ENCODE measurements around a stretch of chr3.

GRCh38 chr3:127814300-127814848 lies 7.9 kb downstream of the MGLL start:
- PRO-cap, 3 experiments: no peak in any of the 3 experiments
- RAMPAGE, long total RNA: no peak
- RRBS, 2 experiments: no CpG with 5 or more reads among the region's 6 CpGs

- PRO-cap, 3 experiments: peak in 3 of 3 experiments; most common plus-strand start chr3:127823389 (in 1); most common minus-strand start chr3:127823425 (in 2)
- RAMPAGE, long total RNA: no peak
- RRBS, 2 experiments: under 1 to 2% methylated on average over 14 of the region's 27 CpGs
Observed at GRCh38 chr3:127823295-127823520, 893 bp upstream of the MGLL start.

DNA sequence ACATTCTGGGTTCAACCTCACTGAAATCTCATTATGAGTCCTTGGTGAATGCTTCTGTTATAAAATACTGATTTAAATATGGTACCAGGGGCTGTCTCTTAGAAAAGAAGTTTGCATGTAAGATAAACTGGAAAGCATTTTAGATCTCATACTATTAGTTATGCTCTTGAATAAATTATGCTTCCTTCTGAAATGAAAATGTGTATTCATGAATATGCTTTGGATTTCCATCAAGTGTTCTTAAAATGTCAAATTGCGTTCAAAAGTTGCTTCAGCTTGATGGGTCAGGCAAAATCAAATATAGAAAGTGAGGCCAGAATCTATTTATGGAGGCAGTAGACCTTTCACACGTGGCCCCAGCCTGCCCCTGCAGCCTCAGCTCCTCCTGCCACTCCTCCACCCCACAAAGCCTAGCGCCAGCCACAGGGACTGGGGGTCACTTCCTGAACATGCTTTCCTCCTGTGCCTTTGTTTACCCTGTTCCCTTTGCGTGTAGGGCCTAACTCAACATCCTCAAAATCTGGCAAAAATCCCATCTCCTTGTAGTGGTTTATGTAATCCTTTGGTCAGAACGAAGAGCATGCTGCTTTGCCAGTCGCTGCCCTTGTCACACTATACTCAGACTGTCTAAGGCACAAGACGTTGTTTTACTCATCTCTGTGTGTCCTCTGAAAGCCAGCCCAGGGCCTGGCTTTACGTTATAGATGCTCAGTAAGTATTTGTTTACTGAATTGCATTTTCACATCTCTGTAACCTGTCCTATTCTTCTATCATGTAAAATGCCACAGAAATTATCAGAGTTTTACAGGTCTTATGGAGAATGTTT lies 39.5 kb downstream of the KBTBD12 start:
- PRO-cap, 3 experiments: peak in 2 of 3 experiments; most common plus-strand start position 406 of the sequence (in 2); most common minus-strand start position 299 of the sequence (in 1)
- RAMPAGE, long total RNA: no peak
- RRBS, 2 experiments: no CpG with 5 or more reads among the region's 8 CpGs

DNA sequence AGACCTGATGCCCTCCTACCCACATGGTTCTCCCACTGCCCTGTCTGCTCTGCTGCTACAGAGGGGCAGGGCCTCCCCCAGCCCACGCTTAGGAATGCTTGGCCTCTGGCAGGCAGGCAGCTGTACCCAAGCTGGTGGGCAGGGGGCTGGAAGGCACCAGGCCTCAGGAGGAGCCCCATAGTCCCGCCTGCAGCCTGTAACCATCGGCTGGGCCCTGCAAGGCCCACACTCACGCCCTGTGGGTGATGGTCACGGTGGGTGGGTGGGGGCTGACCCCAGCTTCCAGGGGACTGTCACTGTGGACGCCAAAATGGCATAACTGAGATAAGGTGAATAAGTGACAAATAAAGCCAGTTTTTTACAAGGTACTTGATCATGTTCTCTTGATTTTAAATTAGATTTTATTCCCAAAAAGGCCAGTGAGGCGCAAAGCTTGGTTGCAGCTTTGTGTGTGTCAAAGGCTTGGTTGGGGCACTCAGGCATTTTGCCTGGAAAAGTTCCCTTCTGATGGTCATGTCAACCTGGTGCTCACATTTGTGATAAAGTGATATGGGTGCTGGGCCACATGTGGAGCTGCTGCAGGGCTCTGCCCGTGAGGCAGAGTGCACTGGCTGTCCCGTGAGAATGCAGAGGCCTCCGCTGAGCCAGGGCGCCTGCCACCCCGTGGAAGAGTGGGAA lies 19.2 kb downstream of the SEC61A1 start:
- PRO-cap, 3 experiments: no peak in any of the 3 experiments
- RAMPAGE, long total RNA: no peak
- RRBS, 2 experiments: no CpG with 5 or more reads among the region's 12 CpGs

DNA sequence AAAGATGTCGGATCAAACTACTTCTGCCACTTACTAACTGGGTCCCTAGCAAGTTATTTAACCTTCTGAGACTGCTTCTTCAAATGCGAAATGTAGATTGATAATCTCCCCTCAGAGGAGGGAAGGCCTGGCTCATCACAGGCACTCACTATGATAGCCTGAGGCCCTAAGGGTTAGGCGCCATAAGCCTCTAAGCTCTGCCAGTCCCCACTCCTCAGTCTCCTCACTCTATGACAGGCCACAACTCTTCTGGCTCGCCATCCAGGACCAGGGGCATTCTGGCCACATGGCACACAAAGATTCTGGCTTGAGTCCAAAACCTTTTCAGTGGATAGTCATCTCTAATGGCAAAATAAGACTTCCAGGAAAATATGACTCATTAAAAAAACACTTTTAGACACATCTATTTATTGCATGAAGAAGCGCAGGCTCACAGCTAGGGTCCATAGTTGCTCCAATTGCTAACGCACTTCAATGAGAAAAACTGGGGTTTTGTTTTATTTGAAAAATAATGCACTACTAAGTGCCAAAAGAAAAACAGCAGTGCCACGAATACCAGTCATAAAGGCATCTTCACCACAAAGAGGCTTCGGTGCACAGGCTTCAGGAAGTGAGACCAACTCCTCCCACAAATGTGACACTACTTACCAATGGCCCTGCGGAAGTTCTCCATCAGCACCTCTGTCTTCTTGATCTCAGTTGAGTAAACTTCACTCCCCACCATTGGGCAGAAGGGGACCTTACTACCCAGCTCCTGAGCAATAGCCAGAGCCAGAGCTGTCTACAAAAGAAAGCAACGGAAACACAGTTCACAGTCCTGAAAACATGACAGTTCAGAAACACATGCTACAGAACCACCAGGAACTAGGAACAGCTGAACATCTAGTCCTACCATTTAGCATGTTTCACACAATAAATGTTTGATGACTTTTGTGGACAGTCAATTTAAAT lies 11.1 kb downstream of the RUVBL1 start:
- PRO-cap, 3 experiments: no peak in any of the 3 experiments
- RAMPAGE, long total RNA: no peak
- RRBS, 2 experiments: no CpG with 5 or more reads among the region's 10 CpGs

- PRO-cap, 3 experiments: no peak in any of the 3 experiments
- RAMPAGE, long total RNA: no peak
- RRBS, 2 experiments: no CpG with 5 or more reads among the region's 6 CpGs
Observed at GRCh38 chr3:128145230-128145787, 8.0 kb upstream of the EEFSEC start.

- PRO-cap, 3 experiments: no peak in any of the 3 experiments
- RAMPAGE, long total RNA: no peak
- RRBS, 2 experiments: no CpG with 5 or more reads among the region's 8 CpGs
Observed at GRCh38 chr3:128151507-128152167, 1.6 kb upstream of the EEFSEC start.

GRCh38 chr3:128277224-128277879 lies 124.1 kb downstream of the EEFSEC start:
- PRO-cap, 3 experiments: no peak in any of the 3 experiments
- RAMPAGE, long total RNA: no peak
- RRBS, 2 experiments: no CpG with 5 or more reads among the region's 5 CpGs

GRCh38 chr3:128297735-128298179 lies 144.5 kb downstream of the EEFSEC start:
- PRO-cap, 3 experiments: no peak in any of the 3 experiments
- RAMPAGE, long total RNA: no peak

- PRO-cap, 3 experiments: no peak in any of the 3 experiments
- RAMPAGE, long total RNA: no peak
- RRBS, 2 experiments: no CpG with 5 or more reads among the region's 11 CpGs
Observed at GRCh38 chr3:128323452-128324160, 143.1 kb downstream of the DNAJB8 start.

- PRO-cap, 3 experiments: no peak in any of the 3 experiments
- RAMPAGE, long total RNA: no peak
- RRBS, 2 experiments: no CpG with 5 or more reads among the region's 5 CpGs
Observed at GRCh38 chr3:128343456-128343975, 123.2 kb downstream of the DNAJB8 start.

GRCh38 chr3:128366301-128366582 lies 100.4 kb downstream of the DNAJB8 start:
- PRO-cap, 3 experiments: no peak in any of the 3 experiments
- RAMPAGE, long total RNA: no peak
- RRBS, 2 experiments: no CpG with 5 or more reads among the region's 2 CpGs

DNA sequence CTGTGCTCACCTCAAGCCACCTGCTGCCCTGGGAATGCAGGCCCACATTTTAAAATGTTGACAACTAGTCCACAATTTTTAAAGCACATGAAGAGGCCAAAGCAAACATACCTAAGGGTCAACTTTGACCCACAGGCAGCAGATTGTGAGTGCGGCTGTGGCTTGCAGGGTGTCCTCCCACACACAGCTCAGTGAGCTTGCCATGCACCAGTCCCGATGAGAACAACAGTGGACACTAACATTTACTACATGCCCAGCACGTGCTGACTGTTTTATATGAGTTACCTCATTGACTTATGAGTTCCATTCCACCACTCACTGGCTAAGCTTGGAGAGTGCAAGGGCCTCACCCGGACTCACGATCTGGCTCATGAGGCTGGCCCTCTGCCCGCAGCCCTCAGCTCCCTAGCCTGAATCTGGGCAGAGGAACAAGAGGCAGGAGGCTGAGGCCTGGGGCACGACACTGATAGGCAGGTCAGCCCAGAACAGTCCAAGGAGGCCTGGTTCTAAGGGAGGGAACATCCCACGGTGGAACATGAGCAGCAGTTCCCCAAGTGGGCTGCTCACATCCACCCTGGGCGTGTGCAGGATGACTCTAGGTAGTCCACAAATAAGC lies 81.2 kb downstream of the DNAJB8 start:
- PRO-cap, 3 experiments: peak in 1 of 3 experiments; most common minus-strand start position 218 of the sequence (in 1)
- RAMPAGE, long total RNA: no peak
- RRBS, 2 experiments: no CpG with 5 or more reads among the region's 9 CpGs

DNA sequence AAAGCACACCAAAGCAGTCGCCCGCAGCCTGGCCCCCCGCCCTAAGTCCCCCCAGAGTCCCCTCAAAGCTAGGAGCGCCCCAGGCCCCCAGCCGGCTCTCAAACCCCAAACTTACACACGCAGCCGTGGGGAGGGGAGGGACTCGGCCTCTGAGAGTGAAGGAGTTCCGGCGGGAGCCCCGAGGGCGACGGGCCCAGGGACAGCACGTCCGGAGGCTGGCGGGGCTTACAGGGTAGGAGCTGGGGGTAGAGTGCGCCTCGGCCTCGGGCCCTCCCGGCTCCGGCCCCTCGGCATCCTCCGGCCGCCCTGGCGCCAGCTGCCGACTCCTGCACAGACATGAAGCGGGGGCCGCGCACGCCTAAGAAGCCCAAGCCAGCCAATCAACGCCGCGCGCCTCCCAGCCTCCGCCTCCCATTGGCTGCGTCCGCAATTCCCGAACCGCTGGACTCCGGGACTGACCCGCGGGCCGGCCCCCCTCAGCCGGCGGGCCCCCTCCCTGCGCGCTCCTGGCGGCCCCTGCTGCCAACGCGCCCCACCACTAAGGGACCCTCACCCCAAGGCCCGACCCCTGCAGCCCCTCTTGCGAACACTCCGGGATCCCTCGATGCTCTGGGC lies 5.3 kb downstream of the GATA2 start:
- PRO-cap, 3 experiments: peak in 3 of 3 experiments; most common plus-strand start position 472 of the sequence (in 1); most common minus-strand start position 336 of the sequence (in 3)
- RAMPAGE, long total RNA: no peak
- RRBS, 2 experiments: 2% methylated on average over 25 of the region's 54 CpGs

DNA sequence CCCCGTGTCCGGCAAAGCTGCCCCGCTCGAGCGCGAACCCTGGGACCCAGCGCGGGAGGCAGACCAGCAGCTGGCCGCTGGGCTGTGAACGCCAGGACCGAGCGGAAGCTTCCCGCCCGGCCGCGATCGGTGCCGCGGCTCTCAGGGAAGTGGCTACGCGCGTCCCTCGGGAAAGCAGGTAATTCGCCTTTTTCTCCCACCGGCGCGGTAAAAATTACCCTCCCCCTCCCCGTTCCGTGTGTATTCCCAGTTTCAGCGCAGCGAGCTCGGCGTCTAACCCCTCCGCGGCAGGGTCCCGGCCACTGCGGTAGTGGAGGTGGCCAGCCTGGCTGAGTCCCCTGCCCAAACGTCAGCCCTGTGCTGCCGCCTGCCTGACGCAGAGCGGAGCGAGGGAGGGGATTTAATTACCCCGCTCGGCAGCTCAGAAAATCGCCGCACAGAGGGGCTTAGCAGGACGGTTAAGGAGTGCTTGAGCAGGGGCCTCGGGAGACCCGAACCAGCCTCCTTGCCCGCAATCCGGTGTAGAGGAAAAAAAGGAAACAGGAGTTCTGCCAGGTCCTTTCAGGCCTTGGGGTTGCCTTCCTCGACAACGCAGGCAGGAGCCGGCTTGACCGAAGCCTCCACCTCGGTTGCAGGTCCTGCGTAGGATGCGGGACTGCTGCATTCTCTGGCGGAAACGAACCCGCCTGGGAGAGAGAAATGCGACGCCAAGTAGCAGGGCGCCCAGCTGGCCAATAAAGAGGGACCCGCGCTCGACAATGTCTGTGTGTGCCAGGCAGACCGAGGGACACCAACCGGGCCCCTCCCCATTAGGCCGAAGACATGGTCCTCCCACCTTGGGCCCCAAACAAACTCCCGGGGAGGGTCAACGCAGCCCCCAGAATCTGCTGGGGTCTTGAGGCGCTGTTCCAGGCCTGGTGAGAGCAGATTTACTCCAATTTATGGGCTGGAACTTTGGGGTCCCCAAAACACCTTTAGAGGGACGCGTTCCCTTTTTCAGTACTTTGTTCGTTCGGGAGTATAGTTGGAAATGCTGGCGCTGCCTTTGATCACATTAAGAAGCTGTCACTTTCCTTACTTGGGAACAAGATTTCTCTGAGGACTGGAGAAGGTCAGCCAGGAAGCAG lies 2.7 kb downstream of the GATA2 start:
- PRO-cap, 3 experiments: peak in 1 of 3 experiments; most common minus-strand start position 151 of the sequence (in 1)
- RAMPAGE, long total RNA: no peak
- RRBS, 2 experiments: 3 to 4% methylated on average over 35 of the region's 78 CpGs

DNA sequence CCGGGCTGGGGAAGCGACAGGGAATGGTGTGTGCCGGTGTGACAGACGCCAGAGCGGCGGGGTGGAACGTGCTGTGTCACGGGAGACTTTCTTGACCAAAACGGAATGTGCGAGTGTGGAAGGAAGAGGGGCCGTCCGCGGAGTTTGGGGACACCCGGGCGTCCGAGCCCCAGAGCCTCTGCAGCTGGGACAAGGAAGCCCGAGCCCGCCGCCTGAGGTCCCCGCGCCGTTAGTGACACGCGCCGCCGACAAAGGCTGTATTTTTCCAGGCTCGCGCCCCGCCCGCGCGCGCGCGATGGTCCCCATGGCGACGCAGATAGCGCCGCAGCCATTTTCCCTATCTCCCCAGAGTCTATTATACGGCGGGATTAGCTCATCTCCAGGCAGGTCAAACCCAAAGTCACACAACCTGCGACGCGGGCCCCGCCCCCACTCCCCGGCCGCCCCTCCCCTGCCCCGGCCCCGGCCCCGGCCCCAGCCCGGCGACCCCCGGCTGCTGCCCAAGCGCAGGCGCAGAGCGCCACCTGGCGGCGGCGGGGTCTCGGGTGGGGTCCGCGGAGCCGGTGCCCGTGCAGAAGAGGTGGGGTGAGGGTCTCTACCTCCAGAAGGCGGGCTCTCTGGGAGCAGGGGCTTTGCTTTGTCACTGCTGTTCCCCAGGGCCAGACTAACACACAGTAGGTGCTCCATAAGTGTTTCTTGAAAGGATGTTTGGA lies 4.6 kb upstream of the GATA2 start:
- PRO-cap, 3 experiments: no peak in any of the 3 experiments
- RAMPAGE, long total RNA: no peak
- RRBS, 2 experiments: 2 to 3% methylated on average over 20 of the region's 65 CpGs

DNA sequence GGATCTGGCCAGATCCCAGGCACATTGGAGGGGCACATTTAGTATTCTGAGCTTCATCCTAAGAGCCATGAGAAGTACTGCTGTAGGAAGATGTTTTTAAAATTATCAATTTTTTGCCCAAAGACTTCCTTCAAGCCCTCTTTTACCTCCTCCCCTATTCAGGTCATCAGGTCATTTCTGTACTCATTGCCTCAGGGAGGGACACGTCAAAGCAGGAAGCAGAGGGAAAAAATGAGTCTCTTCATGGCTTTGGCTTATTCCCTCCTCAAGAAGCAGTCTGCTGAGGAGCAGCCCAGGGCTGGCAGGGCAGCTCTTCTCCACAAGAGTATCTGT lies 44.0 kb upstream of the GATA2 start:
- PRO-cap, 3 experiments: no peak in any of the 3 experiments
- RAMPAGE, long total RNA: no peak
- RRBS, 2 experiments: no CpG with 5 or more reads among the region's 1 CpG

DNA sequence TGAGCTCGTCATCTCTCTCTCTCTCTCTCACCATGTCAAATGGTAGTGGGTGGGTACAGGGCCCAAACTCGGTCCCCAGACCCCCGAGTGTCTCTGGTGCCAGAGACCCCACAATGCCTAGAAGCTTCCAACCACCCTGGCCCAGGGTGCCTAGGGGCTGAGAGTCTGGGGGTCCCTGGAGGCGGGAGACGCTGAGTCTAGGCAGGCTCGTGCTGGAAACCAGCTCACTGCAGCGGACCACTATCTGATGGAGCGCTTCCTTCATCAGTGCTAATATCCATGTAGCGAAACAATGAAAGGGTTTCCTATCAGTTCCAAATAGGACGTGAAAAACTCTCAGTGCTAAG lies 77.2 kb downstream of the RPN1 start:
- PRO-cap, 3 experiments: no peak in any of the 3 experiments
- RAMPAGE, long total RNA: no peak
- RRBS, 2 experiments: no CpG with 5 or more reads among the region's 10 CpGs

DNA sequence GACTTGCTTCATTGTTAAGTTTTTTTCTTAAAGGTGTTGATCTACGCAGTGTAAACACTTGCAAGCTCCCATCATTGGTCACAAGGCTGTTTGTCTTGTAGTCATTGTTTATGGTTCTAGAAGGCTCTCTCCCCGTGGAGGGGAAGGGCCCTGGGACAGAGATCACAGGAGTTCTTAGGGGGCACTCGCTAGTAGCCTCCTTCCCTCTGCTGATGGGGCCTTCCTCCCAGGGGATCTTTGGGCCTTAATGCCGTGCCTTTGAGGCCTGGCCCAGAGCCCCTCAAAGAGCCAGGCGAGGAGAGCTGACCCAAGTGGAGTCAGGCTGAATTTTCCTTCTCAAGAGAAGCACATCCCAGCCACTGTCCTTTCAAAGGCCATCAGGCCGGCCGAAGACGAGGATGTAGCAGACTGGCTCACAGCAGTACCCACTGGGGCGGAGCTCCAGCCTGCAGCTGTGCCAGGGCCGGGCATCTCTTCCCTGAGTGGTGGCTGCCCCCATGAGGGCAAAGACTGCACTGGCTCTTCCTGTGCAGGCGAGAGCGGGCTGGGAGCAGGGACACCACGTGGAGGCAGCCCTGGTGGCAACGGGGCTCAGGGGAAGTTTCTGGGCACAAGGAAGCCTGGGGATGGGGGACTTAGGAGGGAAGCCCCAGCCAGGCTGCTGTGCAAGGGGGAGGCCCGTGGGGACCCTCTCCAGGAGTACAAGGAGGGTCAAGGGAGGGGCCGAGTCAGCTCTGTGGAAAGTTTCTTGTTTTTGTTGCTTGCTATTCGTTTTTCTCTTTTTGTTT lies 66.3 kb downstream of the RPN1 start:
- PRO-cap, 3 experiments: no peak in any of the 3 experiments
- RAMPAGE, long total RNA: no peak
- RRBS, 2 experiments: 4 to 9% methylated on average over 5 of the region's 17 CpGs

DNA sequence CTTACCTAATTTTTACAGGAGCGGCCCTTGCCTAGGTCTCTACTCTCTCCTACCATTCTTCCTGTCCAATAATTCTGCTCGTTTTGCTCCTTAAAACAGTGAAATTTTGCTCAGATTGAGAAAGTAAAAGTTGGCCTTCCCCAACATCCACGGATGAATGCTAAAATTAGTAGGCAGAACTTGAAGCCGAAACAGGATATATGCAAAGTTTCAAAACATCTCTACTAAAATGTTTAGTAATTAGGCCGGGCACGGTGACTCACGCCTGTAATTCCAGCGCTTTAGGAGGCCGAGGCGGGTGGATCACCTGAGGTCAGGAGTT lies 711 bp upstream of the RPN1 start:
- PRO-cap, 3 experiments: no peak in any of the 3 experiments
- RAMPAGE, long total RNA: no peak
- RRBS, 2 experiments: no CpG with 5 or more reads among the region's 10 CpGs

Measured in skeletal muscle tissue (tissue), 7 donors.